Body of pancreas (tissue), 2 donors: ENCODE results near the gene TMEM30A.

- PRO-cap = no peak
- RAMPAGE, long total RNA, 2 experiments = no peak in any of the 2 experiments
These were observed 9.5 kb downstream of the TMEM30A start for GRCh38 chr6:75275134-75275419.

DNA sequence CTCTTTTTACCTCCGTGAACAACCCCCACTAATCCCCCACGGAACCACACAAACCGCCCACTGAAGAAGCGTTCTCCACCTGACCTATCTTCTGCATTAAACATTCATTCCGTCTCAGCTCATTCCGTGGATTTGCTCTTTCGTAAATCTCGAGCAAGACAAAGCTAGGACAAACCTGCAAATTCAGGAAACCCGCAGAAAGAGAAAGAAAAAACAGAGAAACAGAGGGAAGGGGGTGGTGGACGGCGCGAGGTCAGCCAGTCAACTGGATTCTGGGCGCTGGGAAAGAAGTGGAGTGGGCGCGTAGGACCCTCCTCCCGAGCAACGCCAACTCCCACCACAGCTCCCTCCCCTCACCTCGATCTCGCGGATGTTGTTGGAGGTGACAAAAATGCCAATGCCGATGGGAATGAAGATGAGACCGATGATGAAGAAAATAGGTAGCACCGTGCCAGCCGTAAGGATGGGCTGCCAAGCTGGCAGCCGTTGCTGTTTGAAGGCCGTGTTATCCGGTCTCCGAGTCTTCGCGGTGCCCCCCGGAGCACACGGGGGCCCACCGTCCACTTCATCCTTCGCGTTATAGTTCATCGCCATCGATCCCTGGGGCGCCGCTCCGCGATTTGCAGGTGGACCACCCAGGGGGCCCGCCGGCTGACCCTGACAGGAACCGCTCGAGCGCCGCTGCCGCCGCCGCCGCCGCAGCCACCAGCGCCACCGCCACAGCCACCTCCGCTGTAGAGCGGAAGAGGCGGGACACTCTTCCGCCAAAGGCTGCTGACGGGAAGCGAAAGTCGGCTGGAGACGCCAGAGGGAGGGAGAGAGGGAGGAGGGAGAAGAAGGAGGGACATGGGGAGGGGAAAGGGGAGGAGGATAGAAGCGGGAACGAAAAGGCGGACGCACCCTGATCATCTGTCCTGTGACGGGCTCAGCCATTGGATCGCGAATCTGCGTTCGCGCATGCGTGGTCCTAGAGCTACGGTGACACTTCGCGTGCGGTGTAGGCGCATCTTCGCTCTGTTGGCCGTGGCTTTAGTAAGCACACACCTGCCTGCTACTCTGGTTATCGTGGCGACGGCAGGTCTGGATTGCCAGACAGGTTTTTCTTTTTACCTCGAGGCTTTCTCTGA, at the start of gene TMEM30A:
TMEM30A (minus strand) TSS at position 748 of the 1,127 bp plus-strand sequence.
- PRO-cap = unidirectional peak, minus-strand start at position 267 of the sequence; bidirectional peak, plus-strand start at position 970 of the sequence, minus-strand start at position 734 of the sequence
- RAMPAGE, long total RNA, 2 experiments = start-site peak on the minus strand in 2 of 2 experiments, centred at positions 670 to 743 of the sequence, 196 to 1,020 reads per replicate

GRCh38 chr6:75349049-75349573, 64.5 kb upstream of the TMEM30A start:
- PRO-cap = no peak
- RAMPAGE, long total RNA, 2 experiments = no peak in any of the 2 experiments

DNA sequence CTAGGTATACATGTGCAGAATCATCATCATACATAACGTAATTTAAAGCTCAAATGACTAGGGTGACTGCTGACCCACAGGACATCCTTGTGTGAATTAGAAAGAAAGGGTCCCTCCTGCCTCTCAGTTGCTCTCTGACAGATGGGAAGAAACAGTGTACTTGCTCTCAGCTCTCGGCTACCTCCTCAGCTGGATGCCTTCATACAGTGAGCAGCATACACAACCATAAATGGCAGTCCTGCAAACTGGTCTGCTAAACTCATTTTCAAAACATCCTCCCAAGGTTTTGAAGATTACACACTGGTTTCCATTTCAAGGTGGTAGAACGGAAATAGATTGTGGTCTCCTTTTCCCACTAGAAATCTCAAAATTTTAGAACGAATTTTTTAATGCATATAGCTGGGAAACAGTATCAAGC, 26.3 kb downstream of the FILIP1 start:
- PRO-cap = no peak
- RAMPAGE, long total RNA, 2 experiments = no peak in any of the 2 experiments

DNA sequence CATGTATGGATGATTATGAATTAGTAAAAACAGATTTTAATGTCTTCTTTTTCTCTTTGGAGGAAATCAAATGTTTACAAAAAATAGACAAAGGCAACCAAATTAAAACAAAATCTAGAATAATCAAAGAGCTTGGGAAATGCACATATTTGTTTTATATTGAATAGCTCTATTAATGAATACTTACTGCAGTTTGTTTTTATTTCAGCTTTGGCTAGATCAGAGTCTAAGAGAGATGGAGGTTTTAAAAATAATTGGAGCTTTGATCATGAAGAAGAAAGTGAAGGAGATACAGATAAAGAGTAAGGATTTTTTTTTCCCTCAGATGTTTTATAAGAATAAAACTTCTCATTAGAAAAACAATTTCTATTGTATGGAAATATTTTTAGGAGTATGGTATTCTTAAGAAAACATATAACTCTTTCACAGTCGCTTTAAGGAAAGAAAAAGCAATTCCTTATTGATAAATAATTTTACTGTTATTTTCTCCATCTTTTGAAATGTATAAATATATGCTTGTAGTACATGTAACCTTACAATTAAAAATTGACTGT, 19.7 kb downstream of the SENP6 start:
- PRO-cap = no peak
- RAMPAGE, long total RNA, 2 experiments = start-site peak on the plus strand in 1 of 2 experiments, centred at position 292 of the sequence, 8 reads per replicate

- PRO-cap = no peak
- RAMPAGE, long total RNA, 2 experiments = no peak in any of the 2 experiments
These were observed 508 bp downstream of the MYO6 start for GRCh38 chr6:75749500-75749994.

DNA sequence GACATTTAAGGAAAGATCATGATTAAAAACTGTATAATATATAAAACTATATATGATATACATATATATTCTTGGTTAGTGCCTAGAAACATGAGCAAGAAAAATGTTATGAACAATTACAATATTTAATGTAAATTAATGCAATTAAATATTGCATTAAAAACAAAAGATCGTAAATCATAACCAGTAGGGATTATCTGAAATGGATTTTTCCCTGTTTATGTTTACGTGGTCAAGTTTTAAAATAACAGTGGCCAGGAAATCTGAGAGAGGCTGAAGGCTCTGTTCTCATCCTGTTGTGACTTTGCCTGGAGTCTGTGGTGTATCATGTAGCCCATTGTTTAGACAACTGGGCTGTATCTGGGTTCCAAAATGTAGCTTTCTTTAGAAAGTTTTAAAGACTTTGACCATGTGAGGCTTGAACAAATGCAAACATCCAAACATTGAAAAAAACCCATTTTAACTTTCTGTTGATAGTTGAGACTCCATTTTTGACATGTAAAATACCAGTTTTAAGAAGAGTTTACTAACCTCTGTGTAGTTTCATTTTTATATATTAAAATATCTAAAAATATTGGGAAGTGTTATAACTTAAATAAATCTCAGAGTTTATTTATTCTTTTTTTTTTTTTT, 2.5 kb downstream of the MYO6 start:
- PRO-cap = no peak
- RAMPAGE, long total RNA, 2 experiments = no peak in any of the 2 experiments

DNA sequence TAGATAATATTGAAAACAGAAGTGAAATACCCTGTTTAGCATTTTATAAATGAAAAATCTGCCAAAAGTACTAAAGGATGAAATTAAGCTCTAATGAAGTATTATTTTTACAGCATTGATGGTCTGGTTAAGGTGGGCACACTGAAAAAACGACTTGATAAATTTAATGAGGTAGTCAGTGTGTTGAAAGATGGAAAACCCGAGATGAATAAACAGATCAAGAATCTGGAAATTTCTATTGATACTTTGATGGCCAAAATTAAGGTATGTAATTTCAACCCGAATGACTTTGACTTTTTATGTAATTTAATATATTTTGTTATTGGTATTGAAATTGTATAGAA, 137.7 kb downstream of the MYO6 start:
- PRO-cap = no peak
- RAMPAGE, long total RNA, 2 experiments = no peak in any of the 2 experiments

GRCh38 chr6:77258747-77259423, 204.4 kb downstream of the HTR1B start:
- PRO-cap = no peak
- RAMPAGE, long total RNA, 2 experiments = no peak in any of the 2 experiments

- PRO-cap = no peak
- RAMPAGE, long total RNA, 2 experiments = no peak in any of the 2 experiments
These were observed 261.6 kb upstream of the IRAK1BP1 start for GRCh38 chr6:78605862-78606121.

GRCh38 chr6:79025440-79025796, 52.6 kb downstream of the PHIP start:
- PRO-cap = no peak
- RAMPAGE, long total RNA, 2 experiments = no peak in any of the 2 experiments

GRCh38 chr6:80527442-80528682, 421.4 kb downstream of the BCKDHB start:
- PRO-cap = no peak
- RAMPAGE, long total RNA, 2 experiments = no peak in any of the 2 experiments

GRCh38 chr6:81215082-81215593, 537.3 kb downstream of the TENT5A start:
- PRO-cap = no peak
- RAMPAGE, long total RNA, 2 experiments = no peak in any of the 2 experiments

DNA sequence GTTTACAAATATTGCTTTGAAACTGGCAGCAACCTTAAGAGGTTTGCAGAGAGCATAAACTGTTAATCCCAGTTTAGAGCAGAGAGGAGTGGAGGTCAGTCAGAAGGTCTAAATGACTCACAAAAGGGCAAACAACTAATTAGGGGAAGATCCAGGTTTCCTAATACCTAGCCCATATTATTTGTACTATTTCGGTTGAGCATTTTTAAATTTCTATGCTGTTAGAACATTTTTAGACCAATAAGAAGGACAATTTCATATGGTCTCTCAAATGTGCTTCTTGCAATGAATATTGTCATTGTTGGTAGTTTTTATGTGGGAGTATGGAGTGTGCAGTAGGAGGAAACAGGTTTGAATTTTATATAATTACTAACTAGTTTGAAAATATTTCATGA, 35.4 kb upstream of the TENT5A start:
- PRO-cap = no peak
- RAMPAGE, long total RNA, 2 experiments = no peak in any of the 2 experiments

GRCh38 chr6:81937169-81938143, 185.0 kb upstream of the TENT5A start:
- PRO-cap = no peak
- RAMPAGE, long total RNA, 2 experiments = no peak in any of the 2 experiments

DNA sequence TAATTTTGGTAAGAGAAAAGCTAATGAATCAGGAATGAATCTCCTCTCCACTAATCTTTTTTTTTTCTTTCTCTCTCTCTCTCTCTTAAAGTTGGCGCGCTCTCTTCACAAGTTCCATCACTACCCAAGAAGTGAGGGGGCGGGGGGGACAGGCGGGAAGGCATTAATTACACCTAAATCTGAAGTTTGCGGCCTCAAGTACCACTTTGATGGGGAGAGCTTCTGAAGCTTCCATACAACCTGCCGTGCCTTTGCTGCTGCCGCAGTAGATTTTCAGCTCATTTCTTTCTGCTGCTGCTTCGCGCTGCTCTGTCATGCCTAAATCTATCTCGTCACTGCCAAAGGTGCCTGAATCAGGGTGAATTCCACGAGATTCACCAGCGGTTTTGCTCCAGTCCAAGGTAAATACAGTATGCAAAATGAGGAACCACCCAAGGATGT, 458 bp upstream of the TPBG start:
- PRO-cap = no peak
- RAMPAGE, long total RNA, 2 experiments = no peak in any of the 2 experiments

GRCh38 chr6:82558524-82559071, 195.0 kb downstream of the TPBG start:
- PRO-cap = no peak
- RAMPAGE, long total RNA, 2 experiments = no peak in any of the 2 experiments

- PRO-cap = no peak
- RAMPAGE, long total RNA, 2 experiments = no peak in any of the 2 experiments
These were observed 18.6 kb downstream of the DOP1A start for GRCh38 chr6:83085981-83086574.

DNA sequence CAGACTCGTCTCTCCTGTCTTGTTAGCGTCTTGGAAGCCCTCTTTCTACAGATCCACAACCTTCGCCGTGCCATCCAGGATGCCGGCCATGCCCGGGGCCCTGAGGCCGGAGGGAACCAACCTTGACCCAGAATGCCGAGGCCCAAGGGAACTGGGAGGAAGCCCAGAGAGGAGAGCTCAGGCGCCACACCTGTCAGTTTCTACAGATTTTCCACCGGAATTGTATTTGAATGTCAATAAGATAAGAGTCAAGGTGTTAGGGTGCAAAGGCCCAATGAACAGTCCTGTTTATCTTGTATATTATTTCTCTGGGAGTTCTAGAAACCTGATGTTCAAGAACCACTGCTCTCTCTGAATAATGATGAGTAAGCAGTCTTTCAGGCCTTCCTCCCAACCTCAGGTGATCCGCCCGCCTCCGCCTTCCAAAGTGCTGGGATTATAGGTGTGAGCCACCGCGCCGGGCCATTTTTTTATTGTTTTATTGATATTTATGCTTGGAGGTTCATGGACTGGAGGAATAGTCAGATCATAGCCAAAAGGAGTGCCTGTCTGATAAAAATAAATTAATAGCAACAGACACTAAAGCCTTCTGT, 858 bp upstream of the ME1 start:
- PRO-cap = unidirectional peak, minus-strand start at position 90 of the sequence; unidirectional peak, minus-strand start at position 202 of the sequence
- RAMPAGE, long total RNA, 2 experiments = no peak in any of the 2 experiments

DNA sequence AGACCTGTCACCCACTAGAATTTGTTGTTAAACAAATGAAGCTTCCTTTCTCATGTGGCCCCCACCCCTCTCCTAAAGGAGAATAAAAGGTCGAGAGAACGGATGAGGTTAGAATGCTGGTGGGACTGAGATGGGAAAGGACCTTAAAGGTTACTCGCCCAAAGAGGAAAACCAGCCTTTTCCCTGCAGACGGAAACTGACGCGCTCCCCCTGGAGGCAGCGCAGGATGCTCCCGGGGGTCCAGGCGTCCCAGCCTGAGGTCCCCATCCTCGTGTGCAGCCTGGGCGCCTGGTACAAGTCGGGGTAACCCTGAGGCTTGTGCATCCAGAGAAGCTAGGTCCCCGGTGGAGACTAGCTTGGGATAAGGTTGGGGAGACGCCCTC, 555 bp upstream of the PRSS35 start:
- PRO-cap = no peak
- RAMPAGE, long total RNA, 2 experiments = no peak in any of the 2 experiments